ENCODE measurements around the gene ZMIZ2.

DNA sequence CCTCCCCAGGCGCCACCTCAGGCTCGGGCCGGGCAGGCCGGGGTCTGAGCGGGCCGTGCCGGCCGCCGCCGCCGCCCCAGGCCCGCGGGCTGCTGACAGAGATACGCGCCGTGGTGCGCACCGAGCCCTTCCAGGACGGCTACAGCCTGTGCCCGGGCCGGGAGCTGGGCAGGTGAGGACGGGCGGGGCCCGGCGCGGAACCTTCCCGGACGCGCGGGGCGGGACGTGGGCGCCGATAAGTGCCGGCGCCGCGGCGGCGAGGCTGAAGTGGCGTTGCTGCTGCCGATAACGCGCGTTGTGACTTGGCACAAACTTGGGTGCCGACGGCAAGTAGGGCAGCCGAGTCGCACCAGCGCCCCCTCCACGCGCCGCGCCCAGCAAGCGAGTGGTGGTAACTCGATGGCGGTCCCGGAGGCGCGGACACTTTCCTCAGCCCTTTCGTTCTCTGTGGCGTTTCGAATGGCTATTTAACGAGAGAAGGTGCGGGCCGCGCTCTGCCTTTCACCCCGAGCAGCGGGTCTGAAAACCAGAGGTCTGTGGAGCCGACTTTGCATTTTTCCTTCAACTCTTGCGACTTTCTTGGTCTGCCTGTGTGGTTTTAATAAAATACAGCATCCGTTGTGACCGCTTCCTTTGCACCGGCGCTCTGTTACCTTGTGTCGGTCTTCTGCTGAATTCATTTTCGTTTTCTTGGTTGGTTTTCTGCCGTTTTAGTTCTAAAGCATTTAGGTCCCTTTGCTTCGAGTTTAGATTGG is 547 bp downstream of the STK17A start:
- PRO-cap: no peak

- PRO-cap: no peak
Measured at GRCh38 chr7:43588521-43588848, 5.6 kb downstream of the STK17A start.

DNA sequence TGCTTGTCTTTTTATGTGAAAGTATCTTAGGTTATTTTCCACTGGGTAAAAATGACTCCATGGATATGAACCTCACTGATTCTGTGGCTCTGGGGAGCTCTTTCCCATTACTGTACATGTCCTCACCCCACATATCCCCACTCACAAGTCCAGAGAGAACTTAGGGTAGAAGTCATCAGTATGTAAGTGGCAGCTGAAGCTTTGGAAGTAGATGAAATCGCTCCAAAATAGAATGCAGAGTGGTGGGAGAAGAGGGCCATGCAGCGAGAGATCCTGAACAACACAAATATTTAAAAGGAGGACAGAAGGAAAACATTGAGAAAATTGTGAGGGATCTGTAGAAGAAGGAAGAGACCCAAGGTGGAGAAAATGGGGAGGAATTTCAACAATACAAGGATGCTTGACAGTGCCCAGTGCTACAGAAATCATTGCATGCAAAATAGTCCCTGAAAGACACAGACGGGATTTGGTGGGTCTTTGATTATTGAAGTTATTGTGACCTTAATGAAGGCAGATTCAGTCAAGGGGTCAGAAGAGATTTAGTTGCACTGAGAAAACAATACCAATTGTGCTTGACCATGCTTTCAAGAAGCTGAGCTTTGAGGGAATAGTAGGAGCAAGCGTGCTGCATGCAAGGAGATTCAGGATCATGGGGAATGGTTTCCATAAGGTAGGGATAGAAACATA is 35.9 kb downstream of the STK17A start:
- PRO-cap: no peak

DNA sequence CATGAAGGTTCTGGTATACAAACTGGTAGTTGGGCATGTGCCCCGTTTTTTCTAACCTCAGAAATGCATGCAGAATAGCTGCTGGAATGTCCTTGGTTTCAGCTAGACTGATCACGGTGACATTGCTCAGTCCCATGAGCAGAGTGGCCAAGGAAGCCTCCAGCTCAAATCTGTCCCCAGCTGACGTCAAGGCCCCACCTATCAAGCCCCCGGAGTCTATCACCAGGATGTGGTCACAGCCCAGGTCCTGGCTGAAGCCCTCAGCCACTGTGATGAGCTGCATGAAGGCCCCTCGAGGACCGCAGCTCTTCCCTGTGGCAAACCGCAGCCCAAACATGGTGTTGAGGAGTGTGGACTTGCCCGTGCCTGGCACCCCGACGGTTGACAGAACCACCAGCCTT is 7.7 kb upstream of the MRPS24 start:
- PRO-cap: no peak

DNA sequence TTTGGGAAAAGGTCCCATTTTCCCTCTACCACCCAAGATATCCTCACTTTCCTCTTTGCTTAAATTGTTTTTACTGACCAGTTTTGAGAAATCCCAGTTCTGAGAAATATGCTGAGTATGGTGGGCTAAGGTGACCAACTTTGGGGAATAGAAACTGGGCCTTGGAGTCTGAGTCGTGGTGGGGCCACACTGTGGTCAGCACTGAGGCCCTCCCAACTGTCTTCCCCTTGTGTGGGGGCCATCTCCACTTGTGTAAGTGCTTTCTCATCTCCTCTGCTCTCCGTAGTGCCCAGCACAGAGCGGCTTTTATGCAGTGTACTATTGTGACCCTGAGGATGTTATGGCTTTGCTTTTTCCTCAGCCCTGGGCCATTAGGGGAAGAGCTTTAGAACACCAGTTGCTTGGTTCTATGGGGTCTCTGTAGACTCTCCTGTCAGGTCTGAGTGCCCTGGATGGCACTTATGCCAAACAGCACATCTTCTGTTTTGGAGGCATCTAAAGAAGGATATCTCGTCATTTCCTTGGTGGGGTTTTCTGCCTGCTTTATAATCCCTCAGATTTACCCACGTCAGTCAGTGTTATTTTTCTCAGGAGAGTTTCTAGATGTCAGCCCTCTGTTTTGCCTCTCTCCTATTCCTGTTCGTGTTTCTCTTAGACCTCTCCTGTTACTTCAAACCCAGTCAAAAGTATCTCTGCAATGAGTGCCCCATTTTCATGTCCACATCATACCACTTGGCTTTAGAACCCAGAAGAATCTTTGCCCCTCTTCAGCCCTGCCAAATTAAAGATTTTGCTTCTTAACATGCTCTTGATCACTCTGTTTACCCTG is 1.2 kb downstream of the DBNL start:
- PRO-cap: no peak

- PRO-cap: bidirectional peak, plus-strand start at chr7:44074245, minus-strand start at chr7:44074152
Measured at GRCh38 chr7:44073370-44074406, 8.3 kb upstream of the PGAM2 start.

DNA sequence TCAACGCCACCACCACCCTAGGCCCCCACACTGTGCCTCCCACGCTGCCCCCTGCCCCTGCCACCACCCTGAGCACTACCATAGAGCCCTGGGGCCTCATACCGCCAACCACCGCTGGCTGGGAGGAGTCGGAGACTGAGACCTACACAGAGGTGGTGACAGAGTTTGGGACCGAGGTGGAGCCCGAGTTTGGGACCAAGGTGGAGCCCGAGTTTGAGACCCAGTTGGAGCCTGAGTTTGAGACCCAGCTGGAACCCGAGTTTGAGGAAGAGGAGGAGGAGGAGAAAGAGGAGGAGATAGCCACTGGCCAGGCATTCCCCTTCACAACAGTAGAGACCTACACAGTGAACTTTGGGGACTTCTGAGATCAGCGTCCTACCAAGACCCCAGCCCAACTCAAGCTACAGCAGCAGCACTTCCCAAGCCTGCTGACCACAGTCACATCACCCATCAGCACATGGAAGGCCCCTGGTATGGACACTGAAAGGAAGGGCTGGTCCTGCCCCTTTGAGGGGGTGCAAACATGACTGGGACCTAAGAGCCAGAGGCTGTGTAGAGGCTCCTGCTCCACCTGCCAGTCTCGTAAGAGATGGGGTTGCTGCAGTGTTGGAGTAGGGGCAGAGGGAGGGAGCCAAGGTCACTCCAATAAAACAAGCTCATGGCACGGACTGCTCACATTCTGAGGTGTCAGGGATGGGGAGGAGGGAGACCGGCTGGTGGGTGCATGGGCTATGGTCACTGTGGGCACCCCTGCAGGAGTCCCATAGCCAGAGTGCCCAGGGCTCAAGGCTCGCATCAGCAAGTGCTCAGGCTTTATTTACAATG is 9.2 kb downstream of the POLD2 start:
- PRO-cap: unidirectional peak, minus-strand start at position 53 of the sequence

- PRO-cap: bidirectional peak, plus-strand start at chr7:44146378, minus-strand start at chr7:44146126
Measured at GRCh38 chr7:44145846-44146580, 4.9 kb upstream of the MYL7 start.

DNA sequence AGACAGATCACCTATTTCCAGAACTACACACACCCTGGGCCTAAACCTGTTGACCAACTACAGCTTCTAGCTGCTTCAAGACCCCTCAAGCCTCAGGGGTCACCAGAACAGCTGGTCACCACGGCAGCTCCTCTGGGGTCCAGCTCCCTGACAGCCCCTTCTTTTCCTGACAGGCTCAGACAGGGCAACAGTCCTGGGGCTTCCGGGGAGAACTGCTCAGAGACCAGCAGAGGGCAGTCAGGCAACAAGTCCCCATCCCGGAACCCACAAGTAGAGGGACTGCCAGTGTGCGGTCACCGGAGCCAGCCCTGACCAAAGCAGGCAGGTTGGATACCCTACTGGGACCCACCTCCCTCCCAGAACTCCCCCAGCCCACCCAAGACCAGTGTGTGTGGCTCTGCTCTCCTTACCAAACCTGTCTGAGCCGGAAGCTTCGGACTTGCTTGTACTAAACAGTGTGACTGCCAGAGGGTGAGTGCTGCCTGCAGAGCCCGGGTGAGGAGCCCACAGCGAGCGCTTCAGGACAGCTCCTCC is 40.2 kb downstream of the YKT6 start:
- PRO-cap: no peak

DNA sequence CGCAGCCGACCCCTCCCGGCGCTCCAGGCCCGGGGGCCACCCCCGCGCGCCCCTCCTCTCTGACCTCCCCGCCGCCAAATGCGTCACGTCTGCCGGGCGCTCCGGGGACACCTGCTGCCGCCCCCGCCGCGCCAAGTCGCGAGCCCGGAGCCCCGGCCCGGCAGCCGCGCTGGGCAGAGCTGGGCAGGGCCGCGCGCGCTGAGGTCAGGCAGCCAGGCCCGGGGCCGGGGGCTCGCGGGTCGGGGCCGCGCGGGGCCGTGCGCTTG is 498 bp downstream of the CAMK2B start:
- PRO-cap: bidirectional peak, plus-strand start at position 163 of the sequence, minus-strand start at position 76 of the sequence

DNA sequence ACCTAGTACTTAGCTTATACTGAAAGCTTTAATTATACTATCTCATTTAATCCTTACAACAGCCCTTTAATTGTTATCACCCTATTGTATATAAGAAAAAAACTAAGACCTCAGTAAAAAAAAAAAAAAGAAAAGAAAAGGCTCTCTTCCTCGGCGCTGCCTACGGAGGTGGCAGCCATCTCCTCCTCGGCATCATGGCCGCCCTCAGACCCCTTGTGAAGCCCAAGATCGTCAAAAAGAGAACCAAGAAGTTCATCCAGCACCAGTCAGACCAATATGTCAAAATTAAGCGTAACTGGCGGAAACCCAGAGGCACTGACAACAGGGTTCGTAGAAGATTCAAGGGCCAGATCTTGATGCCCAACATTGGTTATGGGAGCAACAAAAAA is 22.8 kb downstream of the NUDCD3 start:
- PRO-cap: no peak

DNA sequence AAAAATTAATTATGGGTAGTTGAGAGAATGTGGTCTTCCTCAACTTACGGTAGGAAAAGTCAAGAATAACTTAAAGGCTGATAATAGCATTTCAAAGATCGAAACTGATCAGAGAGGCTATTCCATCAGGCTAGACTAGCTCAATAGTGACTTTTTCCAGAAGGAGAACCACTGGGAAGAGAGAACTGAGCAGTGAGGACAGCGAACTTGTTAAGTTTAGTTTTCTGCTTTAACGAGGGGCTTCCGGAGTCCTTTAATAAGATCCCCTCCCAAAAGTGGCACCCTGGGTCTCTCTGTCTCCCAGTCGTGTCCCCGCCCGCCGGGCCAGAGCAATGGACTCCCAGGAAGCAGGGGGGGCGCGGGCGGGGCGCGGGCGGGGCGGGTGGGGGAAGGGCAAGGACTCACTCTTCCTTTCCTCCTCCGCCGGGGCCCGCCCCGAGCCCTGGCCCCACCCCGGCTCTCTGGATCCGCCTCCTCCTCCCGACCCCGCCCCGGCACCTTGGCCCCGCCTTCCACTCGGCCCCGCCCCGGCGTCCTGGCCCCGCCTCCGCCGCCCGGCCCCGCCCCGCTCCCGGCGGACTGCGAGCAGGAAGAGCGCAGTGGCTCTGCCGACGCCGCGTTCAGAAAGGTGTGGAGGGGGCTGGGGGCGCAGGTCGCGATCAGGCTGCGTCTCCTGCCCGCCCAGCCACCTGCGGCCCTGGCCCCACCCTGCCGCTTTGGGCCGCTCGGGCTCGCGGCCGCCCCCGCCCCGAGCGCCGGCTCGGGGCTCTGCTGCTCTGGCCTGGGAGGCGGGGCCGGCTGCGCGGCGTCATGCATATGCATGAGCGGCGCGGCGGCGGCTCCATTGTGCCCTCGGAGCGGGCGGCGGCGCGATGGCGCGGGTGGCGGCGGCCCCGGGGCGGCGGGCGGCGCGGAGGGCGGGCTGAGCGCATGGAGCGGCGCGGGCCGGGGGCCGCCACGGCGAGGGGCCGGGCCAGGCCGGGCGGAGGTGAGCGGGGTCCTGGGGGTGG is at the start of gene ZMIZ2:
TSS of gene ZMIZ2 (plus strand) at position 844 of the 1,010 bp plus-strand sequence.
- PRO-cap: bidirectional peak, plus-strand start at position 623 of the sequence, minus-strand start at position 328 of the sequence; bidirectional peak, plus-strand start at position 844 of the sequence, minus-strand start at position 770 of the sequence

GRCh38 chr7:44769078-44770393 is 20.9 kb downstream of the ZMIZ2 start:
- PRO-cap: no peak

GRCh38 chr7:44912820-44913409 is 27.6 kb upstream of the PURB start:
- PRO-cap: no peak

DNA sequence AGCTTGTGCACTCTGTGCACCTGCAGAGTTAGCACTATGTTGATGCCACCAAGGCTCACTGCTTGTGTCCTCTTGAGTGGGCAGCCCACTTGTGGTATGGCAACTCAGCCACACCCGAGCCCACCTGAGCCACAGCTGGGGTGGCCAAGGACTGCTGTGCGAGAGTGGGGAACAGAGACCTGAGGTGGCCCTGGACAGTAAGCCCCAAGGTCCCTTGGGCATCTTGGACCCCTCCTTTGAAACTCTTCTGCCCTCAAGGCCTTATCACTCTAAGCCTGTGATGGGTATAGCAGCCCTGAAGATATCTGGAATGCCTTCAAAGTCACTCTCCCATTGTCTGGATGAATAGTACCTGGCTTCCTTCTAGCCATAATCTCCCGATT is 25.6 kb downstream of the MYO1G start:
- PRO-cap: no peak

- PRO-cap: no peak
Measured at GRCh38 chr7:44963991-44964434, 14.8 kb downstream of the MYO1G start.

- PRO-cap: no peak
Measured at GRCh38 chr7:44977317-44977887, 1.4 kb downstream of the MYO1G start.

- PRO-cap: no peak
Measured at GRCh38 chr7:45098973-45099767, 10.4 kb upstream of the NACAD start.

DNA sequence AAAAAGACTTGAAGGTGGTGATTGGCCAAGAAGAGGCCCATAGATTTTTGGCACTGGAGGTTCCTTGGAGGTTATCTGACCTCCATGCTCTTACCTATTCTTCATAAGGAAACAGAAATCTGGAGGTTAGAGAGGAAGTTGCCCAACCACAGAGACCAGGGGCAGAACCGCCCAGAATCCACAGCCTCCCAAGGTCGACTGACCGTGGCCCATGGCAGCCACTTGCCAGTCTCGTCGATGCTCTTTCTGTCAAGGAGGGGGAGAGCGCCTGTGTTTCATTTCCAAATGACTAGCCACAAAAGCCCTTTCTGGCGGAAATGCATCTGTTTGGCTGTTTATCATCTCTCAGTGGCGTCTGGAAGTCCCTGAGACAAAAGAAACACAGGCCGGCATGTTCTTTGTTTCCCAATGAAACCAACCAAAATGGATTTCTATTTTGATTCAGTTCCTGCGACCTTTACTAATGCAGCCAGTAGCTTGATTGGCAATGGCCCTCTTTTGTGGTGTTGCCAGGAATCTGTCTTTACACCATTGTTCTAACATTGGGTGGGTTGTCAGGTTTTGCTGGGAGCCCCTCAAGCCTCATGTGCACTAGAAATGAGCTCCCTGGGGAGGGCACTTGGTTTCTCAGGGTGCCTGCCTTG is 2.9 kb downstream of the RAMP3 start:
- PRO-cap: no peak

DNA sequence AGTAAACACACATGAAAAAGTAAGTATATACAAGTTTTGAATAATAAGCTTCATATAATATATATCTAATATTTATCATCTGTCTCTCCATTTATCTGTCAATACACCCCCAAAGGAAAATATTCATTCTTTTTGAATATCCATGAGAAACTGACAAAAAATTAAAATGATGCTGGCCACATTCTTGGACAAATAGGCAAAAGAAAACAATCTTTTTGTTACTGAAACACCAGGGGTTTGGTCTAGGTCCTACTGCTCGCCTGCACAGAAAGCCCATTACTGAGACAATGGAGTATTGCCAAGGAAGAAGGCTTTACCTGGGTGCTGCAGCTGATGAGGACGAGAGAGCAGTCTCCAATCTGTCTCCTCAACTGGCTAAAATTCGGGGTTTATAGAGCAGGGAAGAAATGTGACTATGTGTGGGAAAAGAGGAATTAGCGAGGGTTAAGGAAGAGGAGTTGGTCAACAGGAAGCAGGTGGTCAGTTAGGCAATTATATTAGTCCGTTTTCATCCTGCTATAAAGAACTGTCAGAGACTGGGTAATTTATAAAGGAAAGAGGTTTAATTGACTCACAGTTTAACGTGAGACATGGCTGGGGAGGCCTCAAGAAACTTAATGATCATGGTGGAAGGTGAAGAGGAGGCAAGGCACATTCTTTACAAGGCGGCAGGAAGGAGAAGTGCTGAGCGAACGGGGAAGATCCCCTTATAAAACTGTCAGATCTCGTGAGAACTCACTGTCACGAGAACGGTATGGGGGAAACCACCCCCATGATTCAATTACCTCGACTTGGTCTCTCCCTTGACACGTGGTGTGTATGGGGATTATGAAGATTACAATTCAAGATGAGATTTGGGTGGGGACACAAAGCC is 34.9 kb downstream of the RAMP3 start:
- PRO-cap: no peak